Ovary (tissue), 7 donors: ENCODE results near the gene GCG.

DNA sequence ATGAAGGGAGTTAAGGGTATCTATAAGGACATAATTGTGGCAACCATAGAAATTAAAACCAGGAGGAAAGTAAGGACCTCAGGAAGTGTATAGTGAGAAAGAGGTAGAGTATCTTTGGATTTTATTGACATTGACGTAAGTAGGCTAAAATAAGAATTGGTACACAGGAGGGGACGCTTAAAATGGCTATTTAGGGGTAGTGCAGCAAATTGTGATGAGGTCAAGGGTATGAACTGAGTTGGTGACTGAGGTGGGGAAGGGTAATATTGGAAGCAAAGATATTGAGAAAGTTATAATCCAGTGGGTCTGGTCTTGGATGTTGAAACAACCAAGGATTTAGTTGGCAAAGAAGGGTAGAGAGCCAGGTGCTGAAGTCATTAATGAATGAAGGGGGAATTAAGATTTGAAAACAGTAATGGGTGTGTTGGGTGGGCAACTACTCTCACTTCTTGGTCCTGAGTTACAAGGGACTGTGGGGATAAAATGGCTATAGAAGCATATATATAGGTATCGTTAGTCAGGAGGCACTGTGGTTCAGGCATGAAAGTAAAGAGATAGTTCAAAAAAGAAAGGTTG, 42.8 kb downstream of the MARCHF7 start:
- PRO-cap, 7 experiments, result no peak in any of the 7 experiments
- RAMPAGE, long total RNA, 2 experiments, result no peak in any of the 2 experiments

DNA sequence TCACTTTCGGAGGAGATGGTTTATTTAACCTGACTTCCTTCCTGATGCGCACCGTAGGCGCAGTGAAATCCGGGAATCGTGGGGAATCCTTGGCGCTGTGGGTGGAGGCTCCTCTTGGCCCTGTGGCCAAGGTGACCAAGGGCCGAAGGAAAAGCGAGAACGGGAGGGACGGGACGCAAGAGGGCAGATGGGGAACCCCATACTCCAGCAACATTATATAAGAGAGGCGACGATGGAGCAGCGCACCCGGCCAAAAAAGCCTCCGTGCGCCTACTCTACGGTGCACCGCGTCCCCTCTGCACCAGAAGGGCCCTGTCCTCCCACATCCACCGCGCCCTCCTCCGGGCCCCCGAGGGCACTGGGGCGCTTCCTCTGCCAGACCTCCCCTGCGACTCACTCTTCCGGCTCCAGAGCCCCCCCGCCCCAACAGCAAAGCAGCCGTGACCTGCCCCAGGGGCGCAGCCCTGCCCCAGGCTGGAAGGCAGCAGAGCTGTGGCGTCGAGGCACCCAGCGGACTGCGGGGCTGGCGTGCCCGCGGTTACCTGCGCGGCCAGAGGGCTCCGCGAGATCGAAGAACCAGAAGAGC, 416 bp downstream of the LY75 start:
- PRO-cap, 7 experiments, result no peak in any of the 7 experiments
- RAMPAGE, long total RNA, 2 experiments, result no peak in any of the 2 experiments

- PRO-cap, 7 experiments, result no peak in any of the 7 experiments
- RAMPAGE, long total RNA, 2 experiments, result no peak in any of the 2 experiments
Measured at GRCh38 chr2:160180961-160181794, 18.9 kb downstream of the ITGB6 start.

GRCh38 chr2:160238129-160238936, 38.3 kb upstream of the ITGB6 start:
- PRO-cap, 7 experiments, result no peak in any of the 7 experiments
- RAMPAGE, long total RNA, 2 experiments, result no peak in any of the 2 experiments

DNA sequence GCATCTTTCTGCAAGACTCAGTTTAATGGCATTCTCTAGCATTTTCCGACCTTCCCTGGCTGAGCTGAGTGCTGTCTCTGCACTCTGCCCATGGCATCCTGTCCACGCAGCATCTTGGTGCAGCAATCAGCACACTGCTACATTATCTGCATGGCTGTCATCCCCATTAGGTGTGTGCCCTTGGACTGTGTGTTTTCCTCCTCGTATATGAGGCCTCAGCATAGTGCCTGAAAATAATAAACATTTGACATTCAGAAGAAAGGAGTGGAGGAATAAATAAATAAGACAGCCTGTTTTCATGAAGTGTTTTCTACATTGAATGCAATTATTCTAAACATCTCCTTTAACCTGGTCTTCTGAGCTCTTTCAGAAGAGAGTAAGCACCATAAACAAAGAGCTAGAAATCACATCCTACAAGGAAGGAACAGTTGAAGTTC, 131.3 kb upstream of the ITGB6 start:
- PRO-cap, 7 experiments, result no peak in any of the 7 experiments
- RAMPAGE, long total RNA, 2 experiments, result no peak in any of the 2 experiments

- PRO-cap, 7 experiments, result no peak in any of the 7 experiments
- RAMPAGE, long total RNA, 2 experiments, result no peak in any of the 2 experiments
Measured at GRCh38 chr2:160367753-160368433, 125.7 kb downstream of the RBMS1 start.

DNA sequence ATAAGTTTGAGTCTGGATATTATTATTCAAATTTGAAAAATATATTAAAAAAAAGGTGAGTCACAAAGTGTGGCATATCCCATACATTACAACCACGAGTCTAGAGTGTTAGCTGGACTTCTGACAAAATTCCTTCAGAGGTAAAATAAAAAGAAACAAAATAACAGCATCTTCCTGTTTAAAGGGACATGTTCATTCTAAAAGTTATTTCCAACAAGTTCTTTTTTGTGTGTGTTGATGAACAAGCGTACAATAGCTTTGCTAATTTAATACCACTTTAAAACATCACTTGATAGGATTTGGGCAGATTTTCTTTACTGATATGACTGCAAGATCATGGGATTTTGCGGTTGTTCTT, 19.5 kb downstream of the RBMS1 start:
- PRO-cap, 7 experiments, result no peak in any of the 7 experiments
- RAMPAGE, long total RNA, 2 experiments, result no peak in any of the 2 experiments

GRCh38 chr2:160993618-160994174, 166.5 kb upstream of the TANK start:
- PRO-cap, 7 experiments, result no peak in any of the 7 experiments
- RAMPAGE, long total RNA, 2 experiments, result no peak in any of the 2 experiments

DNA sequence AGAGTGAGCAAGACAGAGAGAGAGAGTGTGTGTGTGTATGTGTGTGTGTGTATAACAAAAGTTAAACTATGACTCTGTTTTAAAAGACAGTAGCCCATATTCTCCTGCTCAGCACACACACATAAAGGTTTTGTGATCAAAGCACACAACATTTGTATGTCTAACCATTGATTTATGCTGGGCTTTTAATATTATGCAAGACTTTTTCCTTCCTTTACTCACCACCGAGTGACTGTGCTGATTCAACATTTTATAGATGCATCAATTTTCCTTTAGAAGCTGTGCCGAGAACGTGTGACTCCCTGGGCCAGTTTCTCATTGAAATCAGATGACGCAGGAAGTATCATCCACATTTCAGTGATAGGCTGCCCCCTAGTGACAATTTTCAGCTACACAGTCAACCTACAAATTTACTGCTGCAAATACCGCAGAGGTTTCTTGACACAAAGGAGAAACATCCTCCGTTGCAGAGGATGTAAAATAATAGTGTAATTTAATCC, 166.0 kb upstream of the TANK start:
- PRO-cap, 7 experiments, result peak in 1 of 7 experiments; most common minus-strand start position 326 of the sequence (in 1)
- RAMPAGE, long total RNA, 2 experiments, result no peak in any of the 2 experiments

DNA sequence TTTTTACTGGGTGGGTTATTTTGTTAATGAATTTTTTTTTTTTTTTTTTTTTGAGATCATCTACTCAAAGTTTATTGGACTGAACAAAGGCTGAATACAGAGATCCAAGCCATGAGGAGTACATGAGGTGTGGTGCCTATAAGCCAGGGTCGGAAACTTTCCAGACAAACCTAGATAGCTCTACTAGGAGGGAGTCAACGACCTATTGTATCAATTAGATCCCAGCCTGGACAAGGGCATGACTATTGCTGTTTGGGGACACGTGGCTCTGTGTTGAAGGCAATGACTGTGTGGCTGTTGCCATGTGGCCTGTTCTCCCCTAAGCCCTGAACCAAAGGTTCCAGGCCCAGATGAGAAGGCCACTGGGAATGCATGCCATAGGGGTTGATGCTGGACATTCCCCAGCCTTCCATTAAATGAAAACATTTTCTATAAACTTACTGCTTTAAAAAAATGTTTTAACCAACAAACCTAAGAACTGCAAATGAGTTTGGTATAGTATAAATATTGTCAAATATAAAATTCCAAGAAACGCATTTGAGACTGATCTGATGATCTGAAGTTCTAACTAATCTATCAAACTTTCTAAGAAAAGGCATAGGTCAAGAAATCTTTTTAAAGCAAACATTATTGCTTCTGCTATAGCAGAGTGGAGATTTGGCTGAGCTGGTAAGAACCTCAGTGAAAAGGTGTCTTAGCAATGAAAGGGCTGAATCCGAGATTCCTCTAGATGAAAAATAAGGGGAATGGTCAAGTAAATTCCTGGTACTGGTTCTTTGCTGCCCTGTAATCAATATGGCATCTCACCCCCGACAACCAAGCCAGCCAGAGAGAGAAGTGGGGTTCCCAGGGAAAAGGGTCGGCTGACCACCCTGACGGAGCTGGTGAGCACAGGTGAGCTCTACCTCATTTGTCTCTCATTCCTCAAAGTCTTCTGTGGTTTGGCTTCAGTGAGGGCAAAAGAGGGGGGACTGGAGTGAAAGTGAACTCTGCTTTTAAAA, 31.5 kb downstream of the PSMD14 start:
- PRO-cap, 7 experiments, result no peak in any of the 7 experiments
- RAMPAGE, long total RNA, 2 experiments, result no peak in any of the 2 experiments

DNA sequence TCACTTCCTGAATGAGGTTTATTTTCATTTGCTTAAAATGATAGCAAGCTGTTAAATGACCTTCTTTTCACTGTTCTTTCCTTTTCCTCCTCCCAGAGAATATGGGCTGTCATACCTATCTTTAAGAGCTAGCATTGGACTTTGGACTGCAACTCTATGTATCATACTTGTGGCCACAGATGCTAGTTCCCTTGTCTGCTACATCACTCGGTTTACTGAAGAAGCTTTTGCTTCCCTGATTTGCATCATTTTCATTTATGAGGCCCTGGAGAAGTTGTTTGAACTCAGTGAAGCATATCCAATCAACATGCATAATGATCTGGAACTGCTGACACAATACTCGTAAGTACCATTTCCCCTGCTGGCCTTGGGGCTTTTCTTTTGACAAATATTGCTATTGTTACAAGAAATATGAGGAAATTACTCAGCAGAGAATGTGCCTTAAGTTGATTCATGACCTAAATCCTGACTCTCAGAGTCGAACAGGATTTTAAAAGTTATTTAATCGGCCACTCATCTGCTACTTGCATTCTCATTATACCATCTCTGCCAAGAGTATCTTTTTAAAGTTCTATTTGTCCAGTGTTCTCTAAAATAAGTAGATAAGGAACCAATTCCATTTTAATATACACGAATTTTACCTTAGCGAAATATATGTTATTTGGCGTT, 168.3 kb downstream of the DPP4 start:
- PRO-cap, 7 experiments, result no peak in any of the 7 experiments
- RAMPAGE, long total RNA, 2 experiments, result no peak in any of the 2 experiments

DNA sequence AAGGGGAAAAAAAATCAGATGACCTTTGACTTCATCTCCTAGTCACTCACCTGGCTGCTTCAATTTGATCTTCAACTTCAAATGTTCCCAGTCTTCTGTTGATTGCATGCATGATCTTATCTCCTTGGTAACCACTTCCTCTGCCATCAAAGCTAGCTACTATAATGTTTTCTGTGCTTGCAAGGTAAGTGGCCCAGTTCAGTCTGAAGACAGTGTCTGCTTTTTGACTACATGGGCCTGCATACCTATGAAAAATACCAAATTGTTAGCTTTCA, 62.3 kb downstream of the DPP4 start:
- PRO-cap, 7 experiments, result no peak in any of the 7 experiments
- RAMPAGE, long total RNA, 2 experiments, result no peak in any of the 2 experiments

GRCh38 chr2:162152042-162152367, at the start of gene GCG:
TSS of gene GCG (minus strand) at chr2:162152247.
- PRO-cap, 7 experiments, result no peak in any of the 7 experiments
- RAMPAGE, long total RNA, 2 experiments, result no peak in any of the 2 experiments

- PRO-cap, 7 experiments, result no peak in any of the 7 experiments
- RAMPAGE, long total RNA, 2 experiments, result no peak in any of the 2 experiments
Measured at GRCh38 chr2:162296972-162297359, 21.5 kb downstream of the IFIH1 start.

DNA sequence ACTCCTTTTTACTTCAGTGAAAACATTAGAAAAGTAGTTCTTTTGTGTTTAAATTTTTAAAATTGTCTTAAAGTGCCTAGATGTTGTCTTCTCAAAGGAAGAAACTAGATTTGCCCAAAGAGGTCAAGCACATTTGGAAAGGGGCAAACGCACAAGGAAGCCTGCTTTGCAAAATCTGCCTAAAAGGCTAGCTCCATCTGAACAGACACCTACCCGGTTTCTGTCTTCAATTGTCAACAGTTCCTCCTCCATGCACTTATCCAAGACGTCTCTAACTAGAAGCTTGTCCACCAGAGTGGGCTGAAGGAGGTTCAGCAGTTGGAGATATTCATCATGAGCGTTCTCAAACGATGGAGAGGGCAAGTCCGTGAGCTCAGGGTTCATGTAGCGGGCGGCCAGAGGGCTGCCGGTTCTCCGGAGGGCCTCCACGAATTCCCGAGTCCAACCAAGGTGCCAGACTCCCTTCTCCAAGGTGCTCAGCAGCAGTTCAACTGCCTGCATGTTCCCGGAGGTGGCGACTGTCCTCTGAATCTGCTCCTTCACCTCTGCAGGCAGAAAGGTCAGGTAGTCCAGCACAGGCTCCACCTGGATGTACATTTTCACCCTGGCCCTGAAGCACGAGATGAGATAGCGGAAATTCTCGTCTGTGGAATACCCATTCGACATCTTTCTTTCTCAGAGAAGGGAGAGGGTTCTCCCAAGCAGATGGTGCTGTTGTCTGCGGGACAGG, 677 bp downstream of the IFIH1 start:
- PRO-cap, 7 experiments, result peak in 5 of 7 experiments; most common plus-strand start position 383 of the sequence (in 3)
- RAMPAGE, long total RNA, 2 experiments, result no peak in any of the 2 experiments

- PRO-cap, 7 experiments, result no peak in any of the 7 experiments
- RAMPAGE, long total RNA, 2 experiments, result no peak in any of the 2 experiments
Measured at GRCh38 chr2:162732126-162732646, 106.4 kb downstream of the KCNH7 start.

DNA sequence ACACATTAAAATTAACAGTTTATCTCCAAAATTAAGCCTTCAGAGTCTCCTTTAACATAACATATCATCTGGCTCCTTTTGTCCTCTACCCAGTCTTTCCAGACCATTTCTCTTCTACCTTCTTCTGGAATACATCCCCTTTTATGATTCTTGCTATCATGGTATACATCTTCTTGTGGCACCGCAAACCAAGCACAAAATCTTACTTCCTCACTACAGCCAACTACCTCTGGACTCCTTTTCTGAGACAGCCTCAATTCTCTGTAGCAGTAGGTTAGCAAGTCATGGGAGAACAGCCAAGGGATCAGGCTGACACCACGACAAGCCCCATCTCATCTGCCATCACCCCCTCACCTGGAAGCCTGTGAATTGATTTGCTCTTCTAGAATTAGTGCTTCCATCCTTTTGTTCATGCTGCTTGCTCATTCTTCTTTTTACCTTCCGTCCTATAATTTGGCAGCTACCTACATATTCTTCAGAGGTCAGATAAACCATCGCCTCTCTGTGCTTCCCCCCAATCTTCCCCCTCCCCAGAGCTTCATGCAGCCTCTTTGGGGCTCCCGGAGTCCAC, 55.5 kb downstream of the FIGN start:
- PRO-cap, 7 experiments, result no peak in any of the 7 experiments
- RAMPAGE, long total RNA, 2 experiments, result no peak in any of the 2 experiments

DNA sequence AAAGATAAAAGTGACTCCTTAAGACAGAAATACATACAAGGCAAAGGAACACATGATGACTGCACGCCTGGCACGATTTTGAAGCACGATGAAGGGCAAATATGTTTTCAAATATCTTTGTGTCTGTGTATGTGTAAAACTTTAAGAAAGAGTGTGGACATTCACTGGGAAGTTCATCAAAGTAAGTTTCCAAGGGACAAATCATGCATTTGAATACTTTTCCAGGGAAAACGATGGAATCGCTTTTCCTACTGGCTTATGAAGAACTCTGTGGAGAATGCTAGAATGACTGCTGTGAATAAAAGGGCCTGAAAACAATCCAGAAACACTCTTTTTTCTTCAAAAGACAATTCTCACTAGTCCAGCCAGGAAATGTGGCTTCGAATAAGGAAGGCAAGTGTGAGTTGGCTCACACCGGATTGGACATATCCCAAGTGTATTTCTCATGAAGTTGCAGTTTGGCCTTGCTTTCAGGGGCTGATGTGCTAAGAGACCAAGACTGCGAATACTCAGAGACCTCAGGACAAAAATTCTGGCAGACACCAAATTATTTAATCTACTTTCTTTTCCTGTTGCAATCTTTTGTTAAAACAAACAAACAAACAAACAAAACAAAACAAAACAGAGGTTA, 54.1 kb downstream of the FIGN start:
- PRO-cap, 7 experiments, result peak in 5 of 7 experiments; most common plus-strand start position 467 of the sequence (in 5); most common minus-strand start position 271 of the sequence (in 1)
- RAMPAGE, long total RNA, 2 experiments, result no peak in any of the 2 experiments

GRCh38 chr2:164564160-164564474, 57.2 kb downstream of the GRB14 start:
- PRO-cap, 7 experiments, result no peak in any of the 7 experiments
- RAMPAGE, long total RNA, 2 experiments, result no peak in any of the 2 experiments

DNA sequence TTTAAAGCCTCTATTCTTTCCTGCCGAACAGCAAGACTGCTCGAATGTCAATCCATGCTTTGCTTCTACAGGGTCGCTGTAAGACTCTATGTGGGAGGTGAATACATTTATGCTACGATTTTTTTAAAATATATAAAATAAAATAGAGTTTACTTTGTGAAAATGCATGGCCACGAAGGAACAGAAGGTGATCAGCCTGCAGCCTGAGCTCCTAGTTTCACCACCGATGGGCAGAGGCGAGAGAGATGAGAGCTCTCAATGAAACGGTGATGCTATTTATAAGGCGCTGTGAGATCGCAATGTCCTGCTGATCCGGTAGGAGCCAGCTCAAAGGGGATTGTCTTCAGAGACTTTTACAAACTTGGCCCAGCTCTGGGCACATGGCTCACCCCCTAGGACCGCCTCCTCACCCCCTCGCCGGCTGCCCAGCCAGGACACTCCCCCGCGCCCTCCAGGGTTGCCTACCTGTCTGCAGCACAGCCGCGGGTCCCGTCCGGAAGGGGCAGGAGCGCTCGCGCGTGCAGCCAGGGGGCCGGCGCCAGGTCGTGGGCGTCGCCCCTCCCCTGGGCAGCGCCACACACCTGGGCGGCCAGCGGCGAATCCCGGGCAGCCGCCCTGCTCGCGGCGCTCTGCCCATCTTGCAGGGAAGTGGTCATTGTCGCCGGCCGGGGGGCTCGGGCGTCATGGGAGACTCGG, 480 bp downstream of the GRB14 start:
- PRO-cap, 7 experiments, result peak in 1 of 7 experiments; most common plus-strand start position 477 of the sequence (in 1); most common minus-strand start position 247 of the sequence (in 1)
- RAMPAGE, long total RNA, 2 experiments, result no peak in any of the 2 experiments